Heart right ventricle (tissue), 2 donors: Measurements from ENCODE around the gene CHST5.

GRCh38 chr16:75222180-75222918 lies 3.6 kb downstream of the CTRB1 start:
- PRO-cap, 2 experiments, result no peak in any of the 2 experiments

DNA sequence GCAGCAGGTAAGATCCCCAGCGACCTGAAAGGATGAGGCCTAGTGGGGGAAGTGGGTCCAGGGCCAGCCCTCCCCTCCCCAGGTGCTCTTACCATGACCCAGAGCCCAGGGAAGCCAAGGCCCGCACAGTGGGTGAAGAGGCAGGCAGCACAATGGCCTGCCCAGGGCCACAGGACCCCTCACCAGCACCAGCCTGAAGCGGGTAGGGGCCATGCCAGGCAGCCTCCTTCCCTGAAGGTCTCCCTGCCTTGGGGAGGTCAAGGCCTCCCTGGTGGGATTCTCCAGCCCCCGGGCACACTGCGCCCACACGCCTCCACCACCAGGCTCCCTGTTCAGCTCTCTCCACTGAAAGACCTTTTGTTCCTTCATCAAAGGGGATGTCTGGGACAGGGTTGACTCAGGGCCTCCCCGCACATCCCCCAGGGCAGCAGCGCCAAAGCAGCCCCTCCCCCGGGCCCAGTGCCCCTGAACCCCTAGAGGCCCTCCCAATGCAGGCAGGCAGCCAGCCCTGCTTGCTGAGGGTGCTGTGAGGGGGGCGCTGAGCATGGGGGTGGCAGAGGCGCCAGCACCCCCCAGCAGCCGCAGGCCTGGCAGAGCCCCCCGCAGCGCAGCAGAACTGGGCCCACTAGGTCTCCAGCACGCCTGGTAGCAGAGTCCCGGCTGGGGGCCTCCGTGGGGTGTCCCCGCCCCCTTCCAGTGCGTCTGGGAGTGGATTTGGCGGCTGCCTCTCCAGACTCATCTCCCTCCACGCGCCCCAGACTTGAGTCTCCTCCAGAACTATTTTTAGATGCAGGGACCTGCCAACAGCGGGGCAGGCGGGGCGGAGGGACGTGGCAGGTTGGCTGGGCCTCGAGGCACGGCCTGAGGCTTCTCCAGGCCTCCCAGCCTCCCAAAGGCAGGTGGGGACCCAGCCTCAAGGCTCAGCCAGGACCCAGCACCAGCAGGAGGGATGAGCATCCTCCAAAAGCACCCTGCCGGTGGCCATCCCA lies 13.1 kb downstream of the BCAR1 start:
- PRO-cap, 2 experiments, result no peak in any of the 2 experiments

GRCh38 chr16:75244927-75246008 lies 6.2 kb downstream of the BCAR1 start:
- PRO-cap, 2 experiments, result peak in 2 of 2 experiments; most common plus-strand start chr16:75245760 (in 1); most common minus-strand start chr16:75245611 (in 2)

DNA sequence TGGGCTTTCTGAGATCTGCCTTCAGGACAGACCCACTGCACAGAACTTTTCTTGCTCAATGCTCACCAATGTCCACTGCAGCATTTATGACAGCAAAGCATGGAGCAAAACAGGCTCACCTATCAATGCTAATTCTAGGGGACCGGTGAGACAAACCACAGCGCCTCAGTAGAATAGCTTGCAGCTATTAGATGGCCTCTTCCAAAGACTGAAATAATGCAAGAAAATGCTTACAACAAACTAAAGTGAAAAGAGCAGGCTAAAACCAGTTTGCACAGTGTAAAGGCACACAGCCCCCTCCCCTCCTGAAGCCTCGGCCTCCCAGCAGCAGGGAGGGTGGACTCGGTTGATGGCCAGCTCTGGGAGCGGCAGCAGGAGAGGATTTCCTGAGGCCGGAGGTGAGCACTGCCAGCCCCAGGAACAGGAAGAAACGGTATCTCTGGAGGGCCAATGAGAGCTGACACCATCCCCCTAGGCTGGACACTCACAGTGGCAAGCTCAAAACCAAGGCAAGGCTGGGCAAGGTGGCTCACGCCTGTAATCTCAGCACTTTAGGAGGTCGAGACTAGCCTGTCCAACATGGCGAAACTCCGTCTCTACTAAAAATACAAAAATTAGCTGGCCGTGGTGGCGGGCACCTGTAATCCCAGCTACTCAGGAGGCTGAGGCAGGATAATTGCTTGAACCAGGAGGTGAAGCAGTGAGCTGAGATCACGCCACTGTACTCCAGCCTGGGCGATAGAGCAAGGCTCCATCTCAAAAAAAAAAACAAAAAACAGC lies 3.7 kb upstream of the BCAR1 start:
- PRO-cap, 2 experiments, result peak in 2 of 2 experiments; most common plus-strand start position 501 of the sequence (in 2); most common minus-strand start position 348 of the sequence (in 2)

DNA sequence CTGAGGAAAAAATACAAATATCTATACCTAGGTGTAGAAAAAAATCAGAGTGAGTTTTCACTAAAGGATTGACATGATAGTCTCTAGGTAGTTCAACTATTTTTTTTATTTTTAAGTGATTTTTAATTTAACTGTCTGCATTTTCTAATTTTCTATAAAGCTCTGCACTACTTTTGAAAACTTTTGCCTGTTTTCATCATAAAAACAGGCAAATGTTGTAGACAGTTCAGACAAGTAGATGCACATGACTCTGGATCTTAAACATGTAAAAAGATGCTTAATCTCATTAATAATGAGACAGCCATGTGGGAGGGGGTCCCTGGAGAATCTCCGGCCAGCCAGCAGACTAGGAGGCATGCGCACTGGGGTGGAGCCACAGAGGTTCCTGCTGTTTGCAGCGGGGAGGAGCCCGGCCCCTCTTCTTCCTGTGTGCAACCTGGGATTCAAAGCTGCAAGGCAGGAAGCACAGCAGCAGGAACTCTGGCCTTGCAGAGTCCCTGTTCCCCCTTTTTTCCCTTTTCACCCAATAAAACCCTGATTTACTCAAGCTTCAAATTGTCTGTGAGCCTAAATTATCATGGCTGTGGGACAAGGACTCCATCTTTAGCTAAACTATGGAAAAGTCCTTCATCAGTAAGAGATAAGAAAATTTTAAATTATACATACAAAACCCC lies 12.4 kb downstream of the CFDP1 start:
- PRO-cap, 2 experiments, result peak in 2 of 2 experiments; most common plus-strand start position 446 of the sequence (in 2); most common minus-strand start position 348 of the sequence (in 2)

- PRO-cap, 2 experiments, result peak in 2 of 2 experiments; most common plus-strand start chr16:75433812 (in 1); most common minus-strand start chr16:75434196 (in 1)
Measured at GRCh38 chr16:75433682-75434315, 496 bp upstream of the CFDP1 start.

- PRO-cap, 2 experiments, result no peak in any of the 2 experiments
Measured at GRCh38 chr16:75445274-75445607, 11.9 kb upstream of the CFDP1 start.

DNA sequence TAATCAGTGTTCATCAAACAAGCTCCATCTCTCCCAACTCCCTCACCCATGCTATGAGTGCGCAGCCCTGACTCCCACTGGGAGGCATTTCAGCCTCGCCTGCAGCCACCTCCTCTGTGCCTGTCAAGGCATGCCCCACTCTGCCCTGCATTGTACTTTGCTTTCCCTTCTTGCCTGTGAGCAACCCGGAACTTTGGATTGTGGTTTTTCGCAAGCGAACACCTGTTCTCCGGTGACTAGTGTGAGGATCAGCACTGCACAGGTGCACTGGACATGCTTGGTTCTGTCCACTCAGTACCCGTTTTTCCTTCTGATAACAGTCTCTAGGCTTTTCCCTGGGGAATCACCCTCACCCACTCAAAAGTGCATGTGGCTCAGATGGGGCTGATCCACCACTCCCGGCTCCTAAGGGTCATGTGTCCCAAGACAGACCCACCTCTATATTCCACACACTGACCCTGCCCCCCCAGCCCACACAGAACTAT lies 9.1 kb downstream of the CHST6 start:
- PRO-cap, 2 experiments, result no peak in any of the 2 experiments

DNA sequence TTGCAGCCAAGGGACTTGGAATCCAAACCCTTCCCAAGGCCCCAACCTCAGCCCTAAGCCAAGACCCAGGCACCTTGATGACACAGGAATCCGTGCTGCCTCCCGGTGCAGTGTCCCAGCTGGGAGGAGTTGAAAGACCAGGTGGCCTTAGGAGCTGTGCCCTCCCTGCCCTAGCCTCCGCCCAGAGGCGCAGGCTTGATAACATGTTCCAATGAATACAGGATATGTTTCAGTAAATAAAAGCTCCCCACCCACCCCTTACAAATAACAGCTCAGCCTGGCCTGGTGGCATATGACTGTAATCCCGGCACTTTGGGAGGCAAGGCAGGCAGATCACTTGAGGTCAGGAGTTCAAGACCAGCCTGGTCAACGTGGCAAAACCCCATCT lies at the start of gene CHST5:
Gene CHST5, minus strand, starts transcription at position 138 of the 388 bp plus-strand sequence.
- PRO-cap, 2 experiments, result no peak in any of the 2 experiments

GRCh38 chr16:75541253-75541839 lies 5.4 kb upstream of the CHST5 start:
- PRO-cap, 2 experiments, result no peak in any of the 2 experiments

DNA sequence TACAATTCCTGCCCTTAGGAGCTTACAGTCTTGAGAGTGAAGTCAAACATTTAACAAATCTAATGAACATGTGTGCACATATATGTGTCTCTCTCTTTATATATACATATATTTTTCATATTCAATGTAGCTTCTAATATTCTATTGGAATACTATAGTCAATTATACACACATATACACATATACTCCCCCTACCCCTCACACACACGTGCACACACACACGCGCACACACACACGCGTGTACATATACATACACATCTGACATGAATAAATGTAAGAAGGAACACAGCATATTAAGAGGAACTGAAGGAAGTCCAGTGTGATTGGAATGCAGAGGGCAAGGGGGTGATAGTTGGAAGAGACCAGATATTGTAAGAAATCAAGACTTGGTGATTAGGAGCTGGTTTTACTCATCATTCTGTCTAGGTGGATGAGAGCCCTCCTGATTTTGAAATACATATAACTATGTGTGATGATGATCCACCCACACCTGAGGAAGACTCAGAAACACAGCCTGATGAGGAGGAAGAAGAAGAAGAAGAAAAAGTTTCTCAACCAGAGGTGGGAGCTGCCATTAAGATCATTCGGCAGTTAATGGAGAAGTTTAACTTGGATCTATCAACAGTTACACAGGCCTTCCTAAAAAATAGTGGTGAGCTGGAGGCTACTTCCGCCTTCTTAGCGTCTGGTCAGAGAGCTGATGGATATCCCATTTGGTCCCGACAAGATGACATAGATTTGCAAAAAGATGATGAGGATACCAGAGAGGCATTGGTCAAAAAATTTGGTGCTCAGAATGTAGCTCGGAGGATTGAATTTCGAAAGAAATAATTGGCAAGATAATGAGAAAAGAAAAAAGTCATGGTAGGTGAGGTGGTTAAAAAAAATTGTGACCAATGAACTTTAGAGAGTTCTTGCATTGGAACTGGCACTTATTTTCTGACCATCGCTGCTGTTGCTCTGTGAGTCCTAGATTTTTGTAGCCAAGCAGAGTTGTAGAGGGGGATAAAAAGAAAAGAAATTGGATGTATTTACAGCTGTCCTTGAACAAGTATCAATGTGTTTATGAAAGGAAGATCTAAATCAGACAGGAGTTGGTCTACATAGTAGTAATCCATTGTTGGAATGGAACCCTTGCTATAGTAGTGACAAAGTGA lies 8.6 kb downstream of the TERF2IP start:
- PRO-cap, 2 experiments, result no peak in any of the 2 experiments

DNA sequence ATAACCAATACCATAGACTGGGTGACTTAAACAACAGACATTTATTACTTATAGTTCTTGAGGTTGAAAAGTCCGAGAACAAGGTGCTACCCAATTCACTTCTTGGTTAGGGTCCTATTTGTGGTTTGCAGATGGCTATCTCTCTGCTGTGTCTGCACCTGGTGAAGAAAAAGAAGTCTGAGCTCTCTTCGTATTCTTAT lies 142.4 kb downstream of the CNTNAP4 start:
- PRO-cap, 2 experiments, result peak in 1 of 2 experiments; most common plus-strand start position 66 of the sequence (in 1)

DNA sequence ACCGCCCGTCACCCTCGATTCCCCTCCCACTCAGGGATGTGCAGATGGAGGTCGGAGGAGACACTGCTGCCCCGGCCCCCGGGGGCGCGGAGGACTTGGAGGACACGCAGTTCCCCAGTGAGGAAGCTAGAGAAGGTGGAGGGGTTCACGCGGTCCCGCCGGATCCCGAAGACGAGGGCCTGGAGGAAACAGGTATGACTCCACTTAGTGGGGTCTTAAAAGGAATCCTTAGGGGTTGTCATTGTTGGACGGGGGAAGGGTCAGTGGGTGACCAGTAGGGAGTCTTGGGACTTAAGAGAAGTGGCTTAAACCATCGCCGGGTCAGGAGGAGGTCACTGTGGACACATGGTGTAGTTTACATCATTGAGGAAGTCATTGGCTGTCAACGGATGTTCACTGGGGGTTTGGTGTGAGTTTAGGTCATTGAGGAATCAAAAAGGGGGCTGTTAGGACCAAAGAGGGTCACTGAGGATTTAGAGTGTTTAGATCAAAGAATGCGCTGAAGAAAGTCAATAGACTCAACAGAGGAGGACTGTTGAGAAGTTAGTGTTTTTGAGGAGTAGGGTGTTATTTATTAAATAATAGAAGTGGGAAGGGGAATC lies 553 bp downstream of the MON1B start:
- PRO-cap, 2 experiments, result no peak in any of the 2 experiments

GRCh38 chr16:78502705-78503369 lies 403.4 kb downstream of the WWOX start:
- PRO-cap, 2 experiments, result no peak in any of the 2 experiments

- PRO-cap, 2 experiments, result no peak in any of the 2 experiments
Measured at GRCh38 chr16:78537312-78537923, 438.0 kb downstream of the WWOX start.

- PRO-cap, 2 experiments, result peak in 1 of 2 experiments; most common plus-strand start chr16:78647305 (in 1); most common minus-strand start chr16:78647184 (in 1)
Measured at GRCh38 chr16:78646967-78647567, 547.6 kb downstream of the WWOX start.

DNA sequence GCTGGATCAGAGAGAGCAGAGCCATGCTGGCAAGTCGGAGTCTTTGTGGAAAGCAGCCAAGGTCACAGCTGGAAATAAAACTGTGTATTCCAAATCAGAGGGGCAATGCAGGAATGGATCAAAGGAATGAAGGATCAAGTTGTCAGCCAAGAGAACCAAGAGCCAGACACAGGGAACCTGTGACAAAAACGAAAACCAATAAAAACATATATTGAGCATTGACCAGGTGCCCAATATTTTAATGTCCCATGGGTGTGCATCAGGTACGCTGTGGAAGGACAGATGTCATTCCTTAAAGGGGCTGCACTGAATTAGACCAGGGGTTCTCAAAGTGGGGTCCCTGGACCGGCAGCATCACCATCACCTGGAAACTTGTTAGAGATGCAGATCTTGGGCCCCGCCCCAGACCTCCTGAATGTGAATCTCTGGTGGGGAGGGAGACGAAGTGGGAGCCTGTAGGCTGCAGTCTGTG lies 596.2 kb downstream of the WWOX start:
- PRO-cap, 2 experiments, result no peak in any of the 2 experiments

DNA sequence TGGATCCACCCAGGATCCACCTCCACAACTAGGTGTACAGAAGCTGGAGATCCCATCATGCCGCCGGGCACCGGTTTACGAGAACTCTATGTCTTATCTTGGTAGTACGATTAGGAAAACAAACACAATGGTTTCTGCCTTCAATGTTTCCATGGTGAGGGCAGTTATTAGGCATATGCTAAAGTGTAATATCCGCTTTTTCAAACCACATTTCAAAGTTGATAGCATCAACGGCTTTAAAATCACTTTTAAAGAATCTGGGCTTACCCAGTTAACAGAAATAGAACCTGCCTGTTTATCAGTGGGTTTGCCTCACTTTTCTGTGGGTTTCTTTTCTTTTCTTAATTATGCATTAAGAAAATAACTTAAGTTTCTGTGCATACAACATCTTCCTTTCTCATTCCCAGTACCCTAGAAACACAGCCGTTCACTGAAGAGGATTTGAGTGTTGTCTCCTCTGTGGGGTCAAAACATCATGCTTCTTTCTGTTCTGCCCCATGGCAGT lies 705.5 kb downstream of the MAF start:
- PRO-cap, 2 experiments, result no peak in any of the 2 experiments

DNA sequence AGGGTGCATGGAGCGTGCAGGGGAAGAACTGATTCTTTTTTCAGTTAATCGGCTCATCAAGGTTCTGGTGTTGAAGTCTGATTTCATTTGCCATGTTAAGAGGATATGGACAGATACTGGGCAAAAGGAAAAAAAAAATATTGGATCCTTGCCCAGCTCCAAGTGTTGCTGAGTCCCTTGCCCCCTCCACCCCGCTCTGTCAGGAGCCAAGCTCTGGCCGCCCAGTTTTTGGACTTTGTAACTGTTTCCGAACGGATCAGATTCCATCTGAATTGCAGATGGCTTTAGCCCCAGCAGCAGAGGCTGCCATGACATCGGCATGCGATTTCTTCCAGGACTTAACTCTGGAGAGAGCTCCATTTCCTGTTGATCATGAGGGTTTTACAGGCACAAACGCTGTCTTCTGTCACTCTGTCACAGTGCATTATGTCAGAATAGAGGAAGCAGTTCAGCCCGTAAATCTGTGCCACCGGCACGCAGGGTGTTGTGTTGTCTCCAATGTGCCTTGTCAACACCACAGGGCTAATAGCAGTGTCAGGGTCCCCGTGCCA lies 615.6 kb downstream of the MAF start:
- PRO-cap, 2 experiments, result no peak in any of the 2 experiments

DNA sequence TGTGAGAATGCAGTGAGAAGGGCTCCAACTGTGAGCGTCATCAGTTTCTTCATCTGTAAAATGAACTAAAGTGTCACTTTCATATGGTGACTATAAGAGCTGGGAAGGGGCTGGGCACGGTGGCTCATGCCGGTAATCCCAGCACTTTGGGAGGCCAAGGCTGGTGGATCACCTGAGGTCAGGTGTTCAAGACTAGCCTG lies 455.9 kb upstream of the MAF start:
- PRO-cap, 2 experiments, result no peak in any of the 2 experiments